Left lobe of liver (tissue), 1 donor: ENCODE measurements around a stretch of chr9.

GRCh38 chr9:129182115-129182531 is 4.1 kb upstream of the IER5L start:
- PRO-cap = no peak

DNA sequence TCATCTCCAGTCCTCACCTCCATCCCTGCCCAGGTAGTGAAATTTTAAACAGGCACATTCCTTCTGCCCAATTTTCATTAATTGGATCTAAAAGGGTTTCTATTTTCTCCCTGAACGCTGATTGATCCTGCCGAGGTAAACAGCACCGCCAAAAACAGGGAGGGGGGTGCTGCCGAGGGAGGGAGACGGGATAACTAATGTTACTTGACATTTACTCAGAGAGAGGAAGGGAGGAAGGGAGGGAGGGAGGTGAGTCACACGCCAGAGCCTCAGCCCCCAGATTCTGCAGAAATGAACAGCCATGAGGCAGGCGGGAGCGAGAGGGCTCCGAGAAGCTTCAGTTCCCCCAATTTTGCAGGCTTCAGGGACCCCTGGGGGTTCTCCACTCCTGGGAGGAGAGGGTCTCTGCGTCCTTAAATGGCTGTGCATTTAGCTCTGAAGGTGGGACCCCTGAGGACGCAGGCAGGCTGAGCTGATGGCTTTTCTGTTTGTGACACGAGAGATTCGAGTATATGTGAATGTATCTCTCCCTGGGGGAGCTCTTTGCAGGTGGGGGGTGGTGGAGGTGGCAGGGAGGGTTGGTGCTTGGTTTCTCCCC is 59.1 kb upstream of the IER5L start:
- PRO-cap = no peak

DNA sequence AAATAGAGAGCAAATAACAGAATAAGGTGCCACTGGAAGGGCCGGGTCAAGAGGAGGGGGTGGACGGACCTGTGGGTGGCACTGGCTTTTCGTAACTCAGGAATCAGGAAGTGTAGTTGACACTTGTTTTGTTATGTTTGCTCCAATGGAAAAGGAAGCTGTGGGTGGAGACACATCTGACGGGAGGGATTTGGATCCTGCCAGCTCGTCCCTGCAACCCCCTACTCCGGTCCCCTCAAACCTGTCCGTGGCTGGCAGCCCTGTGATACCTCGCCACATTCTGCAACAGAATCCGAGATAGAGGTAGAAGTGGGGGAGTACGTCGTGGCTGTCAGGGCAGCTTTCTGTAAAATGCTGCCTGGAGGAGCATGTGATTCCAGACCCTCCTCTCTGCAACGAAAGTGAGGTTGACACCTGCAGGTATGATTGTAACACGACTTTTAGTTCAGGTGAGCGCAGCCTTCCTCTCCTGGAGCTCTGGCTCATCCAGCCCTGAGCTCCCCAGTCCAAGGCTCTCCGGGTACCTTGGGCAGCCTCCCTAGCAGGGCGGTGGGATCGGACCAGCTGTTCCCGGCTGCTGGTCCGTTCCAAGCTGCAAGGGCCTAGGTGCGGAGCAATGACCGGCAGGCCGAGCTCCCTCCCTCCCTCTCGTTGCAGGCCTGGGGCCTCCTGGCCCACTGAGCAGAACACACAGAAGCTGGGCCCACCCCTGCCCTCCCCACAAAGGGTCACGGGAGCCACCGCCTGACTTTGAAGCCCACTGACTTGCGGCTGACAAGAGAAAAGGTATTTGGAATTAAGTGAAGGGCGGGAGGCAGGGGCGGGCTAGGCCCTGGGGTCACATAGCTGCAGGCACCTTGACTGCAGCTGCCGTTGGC is 104.5 kb upstream of the IER5L start:
- PRO-cap = bidirectional peak, plus-strand start at position 145 of the sequence, minus-strand start at position 104 of the sequence

GRCh38 chr9:129341480-129341951 is 163.5 kb upstream of the IER5L start:
- PRO-cap = no peak

- PRO-cap = no peak
Measured at GRCh38 chr9:129344693-129345058, 166.6 kb upstream of the IER5L start.

DNA sequence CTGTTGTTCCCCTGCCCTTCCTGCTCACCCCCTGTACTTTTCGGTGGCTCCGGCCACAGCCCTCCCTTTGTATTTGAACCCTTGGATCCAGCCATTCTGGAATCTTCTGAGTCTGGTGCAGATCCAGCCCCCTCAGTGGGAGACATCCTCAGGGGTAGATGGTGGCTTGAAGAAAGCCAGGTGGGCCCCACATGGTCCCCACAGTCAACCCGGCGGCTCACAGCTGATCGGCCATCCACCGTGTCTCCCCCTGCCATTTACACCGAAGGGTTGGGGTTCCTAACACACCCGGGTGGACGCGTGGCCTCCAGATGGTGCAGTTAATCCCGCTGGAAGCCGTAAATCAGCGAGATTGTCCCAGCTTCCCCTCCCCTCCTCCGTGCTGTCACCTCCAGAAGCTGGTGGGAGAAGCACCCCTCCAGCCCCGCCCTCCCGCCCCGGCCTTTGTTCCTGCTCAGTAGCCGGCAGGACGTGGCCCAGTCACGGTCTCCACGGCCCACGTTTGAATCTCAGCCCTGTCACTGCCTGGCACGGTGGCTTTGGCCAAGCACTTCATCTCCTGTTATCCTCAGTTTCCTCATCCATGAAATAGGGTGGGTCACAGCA is 204.7 kb downstream of the C9orf50 start:
- PRO-cap = no peak

DNA sequence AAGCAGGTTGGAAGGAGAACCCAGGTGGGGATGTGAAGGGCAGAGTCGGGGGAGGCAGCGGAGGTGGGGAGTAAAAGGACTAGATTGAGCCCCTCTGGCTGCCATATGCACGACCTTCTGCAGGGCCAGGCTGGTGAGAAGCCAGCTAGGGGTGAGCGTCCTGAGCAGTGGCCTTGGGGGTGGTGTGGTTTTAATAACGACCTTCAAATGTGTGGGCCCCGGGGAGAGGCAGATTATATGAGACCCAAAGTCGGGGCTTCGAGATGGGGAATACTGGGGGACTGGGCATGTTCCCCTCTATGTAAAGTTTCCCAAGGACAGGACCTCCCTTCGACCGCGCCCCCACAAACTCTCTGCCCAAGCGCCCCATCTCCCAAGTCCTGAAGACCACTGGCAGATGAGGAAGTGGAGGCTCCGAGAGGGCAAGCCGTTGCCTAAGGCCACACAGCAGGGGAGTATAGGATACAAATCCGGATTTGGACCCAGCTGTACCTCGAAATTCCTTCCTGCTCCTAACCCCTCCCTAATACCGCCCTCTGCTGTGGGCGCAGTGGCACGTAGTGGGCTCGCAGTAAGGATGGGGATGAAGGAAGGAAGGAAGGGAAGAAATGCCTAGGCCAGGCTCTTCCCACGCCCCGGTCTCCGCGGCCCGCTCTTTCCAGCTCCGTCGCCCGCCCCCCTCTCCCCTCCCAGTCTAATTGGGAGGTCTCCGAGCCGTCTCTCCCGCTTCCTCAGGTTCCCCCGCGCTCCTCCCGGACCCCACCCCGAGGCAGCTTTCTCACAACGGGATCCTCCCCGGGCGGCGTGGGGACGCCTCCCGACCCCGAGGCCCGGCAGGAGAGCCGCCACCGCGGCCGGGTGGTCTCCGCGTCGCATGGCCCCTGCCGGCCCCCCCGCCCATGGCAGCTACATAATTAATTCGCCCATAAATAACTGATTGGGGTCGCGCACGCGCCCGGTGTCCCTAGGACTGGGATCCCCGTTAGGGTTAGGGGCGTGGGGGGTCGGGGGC is 139.1 kb downstream of the C9orf50 start:
- PRO-cap = bidirectional peak, plus-strand start at position 692 of the sequence, minus-strand start at position 674 of the sequence

- PRO-cap = bidirectional peak, plus-strand start at chr9:129495804, minus-strand start at chr9:129495678; bidirectional peak, plus-strand start at chr9:129496220, minus-strand start at chr9:129496002
Measured at GRCh38 chr9:129495106-129496057, 125.5 kb downstream of the C9orf50 start.

DNA sequence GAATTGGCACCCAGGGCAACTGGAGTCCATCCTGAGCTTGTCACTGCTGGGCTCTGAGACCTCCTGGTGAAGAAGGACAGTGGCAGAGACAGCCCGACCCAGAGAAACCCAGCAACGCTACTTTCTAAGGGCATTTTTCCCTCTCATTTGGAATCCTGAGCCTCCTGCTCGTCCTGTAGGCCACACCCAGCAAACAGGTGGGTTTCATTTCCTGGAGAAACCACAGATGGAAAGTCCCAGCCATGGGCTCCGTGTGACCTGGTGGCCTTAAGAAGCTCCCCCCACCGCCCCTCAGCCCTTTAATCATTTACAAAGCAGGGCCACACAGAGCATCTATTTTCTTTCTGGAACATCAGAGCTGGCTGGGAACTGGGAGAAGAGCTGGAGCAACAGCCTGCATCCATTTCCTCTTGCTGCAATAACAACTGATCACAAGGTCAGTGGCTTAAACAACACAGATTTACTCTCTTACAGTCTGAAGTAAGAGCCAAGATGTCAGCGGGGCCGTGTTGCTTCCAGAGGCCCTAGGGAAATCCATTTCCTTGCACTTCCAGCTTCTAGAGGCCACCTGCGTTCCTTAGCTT is 40.7 kb downstream of the C9orf50 start:
- PRO-cap = no peak

GRCh38 chr9:129610265-129611044 is 10.4 kb downstream of the C9orf50 start:
- PRO-cap = bidirectional peak, plus-strand start at chr9:129610311, minus-strand start at chr9:129610167; unidirectional peak, minus-strand start at chr9:129610634

DNA sequence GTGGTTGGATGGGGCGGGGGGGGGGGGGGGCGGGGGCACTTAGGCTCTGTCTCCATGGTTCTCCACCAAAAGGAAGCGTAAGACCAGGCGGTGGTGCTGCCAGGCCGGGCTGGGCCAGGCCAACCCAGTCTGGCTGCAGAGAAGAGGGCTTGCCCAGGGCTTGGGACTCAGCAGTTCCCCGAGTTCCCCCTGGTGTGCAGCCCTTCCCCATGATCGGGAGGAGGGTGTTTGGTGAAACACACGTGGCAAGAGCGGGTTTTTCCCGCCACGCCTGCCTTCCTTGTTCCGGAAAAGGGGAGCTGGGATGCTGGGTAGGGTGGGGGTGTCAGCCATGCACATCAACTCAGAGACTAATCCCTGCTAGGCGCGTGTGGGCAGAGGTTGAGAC is 32.8 kb downstream of the PRRX2 start:
- PRO-cap = no peak

DNA sequence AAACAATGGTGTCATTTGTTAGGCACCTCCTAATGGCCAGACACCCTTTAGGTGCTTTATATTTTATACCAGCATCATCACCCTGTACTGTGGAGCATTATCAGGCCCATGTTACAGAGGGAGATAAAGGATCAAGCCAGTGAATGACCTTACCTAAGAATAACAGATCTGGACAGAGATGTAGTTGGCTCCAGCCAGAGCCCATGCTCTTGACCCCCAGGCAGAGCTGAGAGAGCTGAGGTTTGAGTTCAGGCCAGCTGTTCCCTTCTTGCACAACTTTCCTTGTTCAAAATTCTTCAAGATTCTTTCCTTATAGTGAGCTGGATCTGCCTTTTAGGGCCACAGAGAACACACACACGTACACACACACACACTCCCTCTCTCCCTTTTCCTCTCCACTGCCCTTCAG is 10.3 kb upstream of the PTGES start:
- PRO-cap = no peak

DNA sequence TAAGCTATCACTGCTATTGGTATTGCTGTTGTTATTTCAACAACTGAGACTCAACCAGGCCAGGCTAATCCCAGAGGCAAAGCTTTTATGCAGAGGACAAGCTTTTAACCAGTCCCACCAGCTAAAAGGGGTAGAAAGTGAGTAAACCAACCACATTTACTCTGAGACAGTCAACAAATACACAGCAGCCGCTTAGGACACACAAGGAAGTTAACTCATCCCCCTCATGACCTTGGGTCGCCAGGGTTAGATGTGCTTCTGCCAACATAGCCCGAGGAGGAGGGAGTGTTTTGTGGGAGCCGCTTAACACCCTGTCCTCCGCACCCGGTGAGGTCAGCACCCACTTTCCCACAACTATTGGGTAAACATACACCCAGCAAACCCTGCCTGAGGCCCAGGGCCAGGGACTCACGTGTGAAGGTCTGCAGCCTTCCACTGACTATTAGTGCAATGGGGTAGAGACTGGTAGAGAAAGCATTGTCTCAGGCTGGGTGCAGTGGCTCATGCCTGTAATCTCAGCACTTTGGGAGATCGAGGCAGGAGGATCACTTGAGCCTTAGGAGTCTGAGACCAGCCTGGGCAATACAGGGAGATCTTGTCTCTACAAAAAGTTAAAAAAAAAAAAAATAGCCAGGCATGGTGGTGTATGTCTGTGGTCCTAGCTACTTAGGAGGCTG is 20.8 kb upstream of the PTGES start:
- PRO-cap = no peak

DNA sequence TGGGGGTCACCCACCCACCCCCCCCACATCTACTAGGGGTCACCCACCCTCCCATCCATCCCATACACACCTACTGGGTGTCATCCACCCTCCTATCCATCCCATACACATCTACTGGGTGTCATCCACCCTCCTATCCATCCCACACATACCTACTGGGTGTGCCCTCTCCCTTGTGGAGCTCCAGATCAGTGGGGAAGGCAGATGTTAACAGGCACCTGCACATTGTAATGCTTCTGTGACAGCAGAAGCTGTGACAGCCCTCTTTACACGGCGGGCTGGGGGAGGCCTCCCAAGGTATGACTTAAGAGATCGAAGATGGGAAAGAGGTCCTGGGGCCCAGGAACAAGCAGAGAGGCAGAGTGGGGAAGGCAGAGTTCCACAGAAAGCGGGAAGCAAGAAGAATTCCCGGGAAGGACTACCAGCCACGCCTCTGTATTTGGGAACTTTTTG is 9.5 kb downstream of the TOR1A start:
- PRO-cap = no peak

GRCh38 chr9:129862880-129863575 is 27.8 kb downstream of the USP20 start:
- PRO-cap = no peak

DNA sequence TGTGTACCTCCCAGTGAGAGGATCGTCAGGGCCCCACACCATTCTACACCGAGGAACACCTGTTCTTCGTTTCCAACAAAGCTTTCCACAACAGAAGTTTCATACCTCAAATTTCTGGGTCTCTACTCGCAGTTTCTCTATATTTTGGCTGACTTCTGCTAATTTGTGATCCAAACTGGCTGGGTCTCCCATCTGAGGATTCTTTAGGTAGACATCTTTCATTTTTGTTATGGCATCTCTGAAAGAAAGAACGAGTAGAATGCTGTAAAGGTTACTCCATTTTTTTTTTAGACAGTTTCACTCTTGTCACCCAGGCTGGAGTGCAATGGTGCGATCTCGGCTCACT is 67.5 kb downstream of the USP20 start:
- PRO-cap = no peak

DNA sequence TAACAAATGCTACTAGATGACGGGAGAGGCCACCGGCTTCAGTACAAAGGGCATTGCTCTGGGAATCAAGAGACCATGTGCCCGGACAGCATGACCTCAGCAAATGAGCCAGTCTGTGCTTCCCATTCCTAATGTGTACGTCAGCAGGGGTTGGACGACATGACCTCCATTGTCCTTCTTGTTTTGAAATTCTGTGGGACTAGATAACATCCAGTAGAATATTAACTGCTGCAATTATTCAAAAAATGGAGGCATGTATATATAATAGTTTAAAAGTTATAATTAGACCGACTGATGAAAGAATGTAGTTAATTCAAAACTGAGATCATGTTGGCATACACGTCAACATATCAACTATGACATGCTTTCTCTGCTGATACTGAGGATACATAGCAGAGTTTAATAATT is 61.4 kb downstream of the FNBP1 start:
- PRO-cap = bidirectional peak, plus-strand start at position 186 of the sequence, minus-strand start at position 105 of the sequence

DNA sequence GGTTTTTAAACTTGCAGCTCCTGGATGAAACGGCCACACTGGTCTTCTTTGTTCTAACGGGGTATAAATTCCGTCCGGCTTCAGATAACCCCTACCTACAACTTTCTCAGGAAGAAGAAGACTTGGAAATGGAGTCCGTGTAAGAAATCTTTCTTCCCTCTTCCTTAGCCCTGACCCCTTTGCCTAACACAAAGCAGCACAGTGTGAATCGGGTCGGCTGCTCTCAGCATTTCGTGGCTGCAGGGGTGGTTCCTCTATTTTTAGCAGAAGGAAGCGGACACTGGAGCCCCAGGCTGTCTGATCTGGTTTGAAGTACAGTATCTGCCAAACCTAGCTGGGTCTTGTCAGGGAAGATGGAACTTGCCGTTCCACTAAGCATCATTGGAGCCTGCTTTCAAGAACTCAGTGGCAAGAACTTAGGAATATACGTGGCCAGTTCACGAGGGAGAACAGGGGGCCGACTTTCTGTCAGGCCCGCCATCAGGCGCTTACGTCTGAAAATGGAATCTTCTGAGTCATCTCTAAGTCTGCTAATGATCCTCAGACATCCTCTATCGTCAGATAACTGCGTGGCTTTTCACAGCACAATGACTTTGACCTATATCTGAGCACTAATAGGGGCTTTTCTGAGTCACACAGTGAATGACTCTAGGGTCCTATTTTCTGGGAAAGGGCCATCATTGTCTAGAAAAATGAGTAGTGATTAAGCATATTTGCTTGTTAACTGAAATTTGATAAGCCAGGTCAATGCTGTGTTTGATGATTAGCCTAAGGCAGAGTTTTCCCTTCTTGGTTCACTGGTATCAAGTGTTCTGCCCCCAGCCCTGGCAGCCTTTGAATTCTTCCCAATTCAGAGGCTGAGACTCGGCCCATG is 43.3 kb upstream of the NCS1 start:
- PRO-cap = no peak

DNA sequence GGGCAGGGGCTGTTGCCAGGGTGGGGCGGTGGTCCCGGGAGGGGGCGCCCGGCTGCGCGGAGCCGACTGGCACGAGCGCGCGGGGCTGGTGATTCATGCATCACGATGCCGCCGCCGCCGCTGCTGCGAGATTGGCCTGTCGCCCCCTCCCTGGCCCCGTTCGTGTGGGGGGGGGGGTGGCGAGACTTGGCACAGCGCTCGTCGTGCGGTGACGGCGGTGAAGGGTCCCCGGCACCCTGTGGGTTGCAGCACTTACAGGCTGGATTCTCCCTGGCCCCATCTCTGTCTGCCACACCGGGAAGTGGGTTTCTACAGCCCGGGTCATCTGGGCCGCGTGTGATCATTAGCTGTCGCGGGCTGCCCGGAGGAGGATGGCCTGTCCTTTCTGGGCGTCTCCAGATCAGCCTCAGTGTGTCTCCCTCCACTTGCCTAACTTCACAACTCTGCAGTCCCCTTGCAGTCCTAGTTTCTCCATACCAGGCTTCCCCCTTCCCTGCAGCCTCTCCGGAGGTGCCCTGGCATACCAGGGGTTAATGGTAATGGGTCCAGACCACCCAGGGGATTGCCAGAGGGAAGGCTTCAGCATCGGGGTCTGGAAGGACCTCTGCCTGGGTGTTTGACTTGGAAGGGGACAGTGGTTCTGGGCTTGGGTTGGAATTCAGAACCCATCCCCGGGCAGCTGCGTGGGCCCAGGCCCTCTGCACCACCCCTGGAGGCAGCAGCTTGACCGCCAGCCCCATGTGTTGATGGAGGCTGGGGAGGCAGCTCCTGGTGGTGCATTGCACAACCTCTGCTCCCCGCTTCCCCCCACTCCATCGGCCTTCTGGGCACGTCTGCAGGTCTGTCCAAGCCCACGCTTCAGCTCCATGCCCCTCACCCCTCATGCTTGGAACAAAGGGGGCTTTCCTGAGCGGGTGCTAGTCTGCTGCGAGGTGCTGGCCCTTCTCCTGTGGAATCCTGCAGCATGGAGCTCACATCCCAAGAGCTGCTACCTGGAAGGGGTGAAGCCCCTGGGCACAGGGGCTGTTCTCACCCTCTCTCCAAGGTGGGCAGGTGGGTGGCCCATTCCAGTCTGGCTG is 1.2 kb downstream of the NCS1 start:
- PRO-cap = no peak

DNA sequence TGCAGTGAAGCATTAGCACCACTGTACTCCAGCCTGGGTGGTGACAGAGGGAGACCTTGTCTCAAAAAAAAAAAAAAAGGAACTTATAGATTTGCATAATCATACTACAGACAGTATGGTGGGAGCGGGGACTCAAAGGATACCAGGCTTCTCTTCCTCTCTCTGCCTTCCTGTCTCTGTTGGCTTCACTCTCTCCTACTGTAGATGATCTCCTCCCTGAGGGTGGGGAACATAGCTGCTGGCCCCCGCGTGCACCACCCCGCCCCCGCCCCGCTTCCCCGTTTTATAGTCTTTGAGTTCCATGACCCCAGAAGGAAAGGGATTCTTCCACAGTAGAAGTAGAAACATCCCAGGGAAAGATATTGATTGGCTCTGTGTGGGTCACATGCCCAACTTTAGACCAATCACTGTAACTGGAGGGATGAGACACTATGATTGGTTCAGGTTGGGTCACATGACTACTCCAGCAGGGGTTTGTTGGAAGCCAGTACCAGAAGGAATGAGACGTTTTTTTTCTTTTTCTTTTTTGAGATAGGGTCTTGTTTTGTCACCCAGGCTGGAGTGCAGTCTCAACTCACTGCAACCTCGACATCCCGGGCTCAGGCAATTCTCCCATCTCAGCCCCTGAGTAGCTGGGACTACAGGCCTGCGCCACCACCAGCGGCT is 11.3 kb upstream of the HMCN2 start:
- PRO-cap = no peak